ENCODE measurements around the gene LNX1.

- PRO-cap: no peak
- RAMPAGE, long total RNA, 4 experiments: no peak in any of the 4 experiments
These were observed 685.5 kb downstream of the KCTD8 start for GRCh38 chr4:43763150-43763554.

DNA sequence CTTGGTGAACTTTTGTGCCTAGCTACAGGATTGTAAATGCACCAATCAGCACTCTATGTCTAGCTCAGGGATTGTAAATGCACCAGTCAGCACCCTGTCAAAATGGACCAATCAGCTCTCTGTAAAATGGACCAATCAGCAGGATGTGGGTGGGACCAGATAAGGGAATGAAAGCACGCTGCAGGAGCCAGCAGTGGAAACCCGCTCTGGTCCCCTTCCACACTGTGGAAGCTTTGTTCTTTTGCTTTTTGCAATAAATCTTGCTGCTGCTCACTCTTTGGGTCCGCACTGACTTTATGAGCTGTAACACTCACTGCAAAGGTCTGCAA lies 601.9 kb downstream of the KCTD8 start:
- PRO-cap: no peak
- RAMPAGE, long total RNA, 4 experiments: no peak in any of the 4 experiments

DNA sequence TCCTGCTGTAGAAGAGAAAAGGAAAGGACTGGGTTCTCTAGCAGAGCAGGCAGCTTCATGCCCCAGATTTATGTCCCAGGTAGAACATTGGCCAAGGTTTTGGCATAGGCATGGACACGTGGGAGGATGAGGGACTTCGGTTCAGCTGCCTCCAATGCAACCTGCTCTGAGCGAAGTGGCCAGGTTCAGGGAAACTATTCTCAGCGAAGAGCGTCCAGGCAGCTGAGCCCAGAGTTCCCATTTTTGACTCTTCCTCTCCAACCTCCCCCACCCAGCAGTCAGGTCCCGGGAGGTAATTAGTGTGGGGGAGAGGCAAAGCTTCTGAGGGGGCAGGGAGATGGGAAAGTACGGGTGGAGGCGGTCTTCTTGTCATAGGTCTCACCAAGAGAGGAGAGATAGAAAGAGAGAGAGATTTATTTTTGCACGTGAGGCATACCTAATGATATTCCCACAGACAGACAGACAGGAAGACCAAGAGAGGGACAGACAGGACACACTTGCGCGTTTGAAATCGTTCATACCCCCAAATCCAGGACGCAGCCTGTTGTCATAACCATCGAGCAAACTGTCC lies 989 bp downstream of the GABRA4 start:
- PRO-cap: no peak
- RAMPAGE, long total RNA, 4 experiments: no peak in any of the 4 experiments

GRCh38 chr4:47830910-47831702 lies 6.8 kb downstream of the CORIN start:
- PRO-cap: no peak
- RAMPAGE, long total RNA, 4 experiments: no peak in any of the 4 experiments

DNA sequence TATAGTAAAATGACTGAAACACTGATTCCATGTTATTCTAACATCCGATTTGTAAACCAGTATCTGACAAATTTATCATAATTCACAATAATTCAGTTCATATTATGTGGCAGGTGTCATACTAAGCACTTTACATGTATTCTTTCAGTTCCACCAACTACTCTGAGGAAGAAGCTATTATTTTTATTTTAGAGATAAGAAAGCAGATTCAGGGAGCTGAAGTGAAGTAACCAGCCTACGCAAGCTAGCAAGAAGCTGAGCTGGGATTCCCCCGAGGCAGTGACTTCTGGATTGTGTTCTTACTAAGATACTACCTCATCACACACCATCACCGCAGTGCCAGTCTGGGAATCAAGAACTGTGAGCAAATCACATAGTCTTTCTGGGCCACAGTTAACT lies 1.2 kb upstream of the CORIN start:
- PRO-cap: no peak
- RAMPAGE, long total RNA, 4 experiments: no peak in any of the 4 experiments

DNA sequence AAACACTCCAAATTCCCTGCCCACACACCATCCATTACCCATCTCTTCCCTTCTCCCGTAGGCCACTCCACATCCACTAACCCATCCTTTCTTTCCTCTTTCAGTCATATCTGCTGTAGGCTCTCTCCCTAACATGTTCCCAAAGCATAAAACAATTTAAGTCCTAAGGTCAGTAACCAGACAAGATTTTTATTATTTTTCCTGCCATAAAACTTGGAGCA lies 5.5 kb downstream of the NIPAL1 start:
- PRO-cap: no peak
- RAMPAGE, long total RNA, 4 experiments: no peak in any of the 4 experiments

DNA sequence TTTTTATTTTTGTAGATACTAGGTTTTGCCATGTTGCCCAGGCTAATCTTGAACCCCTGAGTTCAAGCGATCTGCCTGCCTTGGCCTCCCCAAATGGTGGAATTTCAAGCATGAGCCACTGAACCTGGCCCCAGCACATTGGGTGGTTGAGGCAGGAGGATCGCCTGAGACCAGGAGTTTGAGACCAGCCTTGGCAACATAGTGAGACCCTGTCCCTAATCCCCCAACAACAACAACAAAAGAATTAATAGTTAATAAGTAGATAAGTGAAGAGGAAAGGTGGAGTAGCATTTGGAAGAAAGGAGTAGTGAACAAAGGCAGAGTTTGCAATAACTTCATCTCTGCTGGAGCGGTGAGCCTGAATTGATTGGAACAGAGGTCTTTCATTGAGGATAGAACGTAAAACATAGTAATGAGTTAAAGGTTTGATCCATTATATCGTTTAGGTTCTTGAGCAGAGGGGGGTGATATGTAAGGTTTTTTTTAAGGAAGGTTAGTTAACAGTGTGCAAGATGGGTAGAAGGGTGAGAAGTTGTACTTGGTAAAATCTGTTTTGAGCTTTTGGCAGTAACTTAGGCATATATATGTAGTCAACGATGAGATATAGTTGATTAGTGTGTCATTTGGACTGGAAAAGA lies 4.8 kb downstream of the OCIAD1 start:
- PRO-cap: no peak
- RAMPAGE, long total RNA, 4 experiments: no peak in any of the 4 experiments

GRCh38 chr4:51853146-51853791 lies 10.3 kb downstream of the DCUN1D4 start:
- PRO-cap: no peak
- RAMPAGE, long total RNA, 4 experiments: no peak in any of the 4 experiments

DNA sequence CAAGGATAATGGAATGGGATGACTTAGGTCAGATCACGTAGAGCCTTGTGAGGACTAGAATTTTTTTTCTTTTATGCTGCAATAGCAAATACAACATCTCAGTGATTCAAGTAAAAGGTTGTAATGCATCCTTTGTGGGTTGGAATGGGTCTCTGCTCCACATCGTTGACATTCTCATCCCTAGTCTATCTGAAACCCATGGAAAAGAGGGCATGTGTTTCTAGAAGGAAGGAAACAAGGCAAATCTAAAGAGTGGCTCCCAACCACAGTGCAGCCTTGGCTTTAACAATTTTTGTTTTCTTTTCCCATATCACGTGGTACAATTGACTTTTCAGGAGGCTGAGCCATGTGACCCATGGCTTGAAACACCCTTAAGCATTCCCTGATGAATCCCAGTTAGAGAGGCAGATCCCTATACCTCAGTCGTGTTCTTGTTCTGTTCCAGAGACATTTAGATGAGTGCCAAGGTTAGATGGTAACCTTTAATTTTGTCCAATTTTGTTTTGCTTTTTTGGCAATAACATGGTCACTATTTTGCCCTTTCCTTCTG lies 12.8 kb downstream of the DCUN1D4 start:
- PRO-cap: no peak
- RAMPAGE, long total RNA, 4 experiments: no peak in any of the 4 experiments

DNA sequence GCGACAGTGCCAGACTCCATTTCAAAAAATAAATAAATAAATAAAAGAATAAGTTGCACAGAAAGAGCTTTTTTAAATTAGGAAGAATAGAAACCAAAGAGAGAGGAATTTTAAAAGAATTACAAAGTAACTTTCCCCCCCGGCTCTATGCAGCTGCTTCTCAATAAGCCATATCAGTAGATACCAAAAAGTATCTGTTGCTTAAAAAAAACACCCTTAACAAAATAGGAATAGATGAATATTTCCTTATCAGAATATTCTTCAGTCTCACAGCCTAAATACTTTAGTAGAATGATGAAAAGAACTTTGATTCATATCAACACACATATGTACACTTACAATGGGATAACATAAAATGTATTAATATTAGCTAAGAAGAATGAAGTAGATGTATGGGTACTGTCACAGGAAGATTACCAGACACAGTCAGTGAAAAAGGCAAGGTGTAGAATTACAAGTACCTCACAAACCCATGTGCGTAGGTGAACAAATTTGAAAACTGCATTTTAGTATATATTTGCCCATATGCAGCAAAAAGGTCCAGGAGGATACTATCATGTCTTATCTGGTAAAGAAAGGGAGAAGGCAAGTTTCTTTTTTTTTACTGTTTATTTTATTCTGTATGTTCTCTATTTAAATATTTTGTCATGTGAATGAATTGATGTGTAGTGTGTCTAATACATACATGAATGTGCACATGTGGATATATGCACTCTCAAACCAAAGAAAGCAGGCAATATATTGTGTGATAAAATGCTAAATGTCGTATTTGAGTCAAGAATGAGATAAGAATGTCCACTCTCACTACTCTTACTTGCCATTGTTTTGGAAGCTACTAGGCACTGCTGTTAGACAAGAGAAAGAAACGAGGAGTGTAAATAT lies 40.0 kb downstream of the DCUN1D4 start:
- PRO-cap: no peak
- RAMPAGE, long total RNA, 4 experiments: no peak in any of the 4 experiments

DNA sequence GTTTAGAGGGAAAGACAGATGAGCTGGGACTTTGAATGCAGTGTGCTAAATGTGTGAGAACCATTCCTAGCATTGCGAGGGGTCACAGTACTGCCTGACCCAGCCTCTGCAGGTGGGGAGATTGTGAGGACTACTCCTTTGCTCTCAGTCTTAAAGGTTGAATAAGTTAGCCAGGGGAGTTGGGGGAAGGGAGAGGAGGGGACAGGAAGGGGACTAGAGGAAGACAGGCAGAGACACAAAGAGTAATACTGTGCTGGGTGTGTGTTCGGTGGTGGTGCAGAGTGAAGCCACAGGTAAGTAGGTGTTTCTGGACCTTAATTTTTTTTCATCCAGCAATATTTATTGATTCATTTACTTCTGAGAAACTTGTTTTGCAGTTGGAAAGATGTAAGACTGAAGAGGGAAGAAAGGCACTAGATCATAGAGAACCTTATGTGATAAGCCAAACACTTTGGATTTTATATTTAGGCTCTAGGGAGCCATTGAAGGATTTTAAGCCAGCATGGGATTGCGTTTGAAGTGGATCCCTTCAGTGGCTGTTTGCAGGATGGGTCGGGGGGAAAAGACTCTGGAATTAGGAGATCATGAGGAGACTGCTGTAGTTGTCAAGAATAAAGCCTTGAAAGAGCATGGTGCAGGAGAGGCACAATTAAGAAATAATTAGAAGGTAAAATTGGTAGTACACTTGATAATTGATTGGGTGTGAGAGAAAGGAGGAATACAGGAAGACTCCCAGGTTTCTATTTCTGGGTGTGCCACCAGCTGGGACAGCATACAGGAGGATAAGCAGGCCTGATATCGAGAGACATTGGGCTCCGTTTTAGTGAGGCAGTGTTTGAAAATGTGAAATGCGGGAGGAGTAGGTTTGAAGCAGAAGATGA lies 42.0 kb downstream of the DCUN1D4 start:
- PRO-cap: no peak
- RAMPAGE, long total RNA, 4 experiments: no peak in any of the 4 experiments

- PRO-cap: no peak
- RAMPAGE, long total RNA, 4 experiments: no peak in any of the 4 experiments
These were observed 52.9 kb downstream of the DCUN1D4 start for GRCh38 chr4:51895910-51896118.

DNA sequence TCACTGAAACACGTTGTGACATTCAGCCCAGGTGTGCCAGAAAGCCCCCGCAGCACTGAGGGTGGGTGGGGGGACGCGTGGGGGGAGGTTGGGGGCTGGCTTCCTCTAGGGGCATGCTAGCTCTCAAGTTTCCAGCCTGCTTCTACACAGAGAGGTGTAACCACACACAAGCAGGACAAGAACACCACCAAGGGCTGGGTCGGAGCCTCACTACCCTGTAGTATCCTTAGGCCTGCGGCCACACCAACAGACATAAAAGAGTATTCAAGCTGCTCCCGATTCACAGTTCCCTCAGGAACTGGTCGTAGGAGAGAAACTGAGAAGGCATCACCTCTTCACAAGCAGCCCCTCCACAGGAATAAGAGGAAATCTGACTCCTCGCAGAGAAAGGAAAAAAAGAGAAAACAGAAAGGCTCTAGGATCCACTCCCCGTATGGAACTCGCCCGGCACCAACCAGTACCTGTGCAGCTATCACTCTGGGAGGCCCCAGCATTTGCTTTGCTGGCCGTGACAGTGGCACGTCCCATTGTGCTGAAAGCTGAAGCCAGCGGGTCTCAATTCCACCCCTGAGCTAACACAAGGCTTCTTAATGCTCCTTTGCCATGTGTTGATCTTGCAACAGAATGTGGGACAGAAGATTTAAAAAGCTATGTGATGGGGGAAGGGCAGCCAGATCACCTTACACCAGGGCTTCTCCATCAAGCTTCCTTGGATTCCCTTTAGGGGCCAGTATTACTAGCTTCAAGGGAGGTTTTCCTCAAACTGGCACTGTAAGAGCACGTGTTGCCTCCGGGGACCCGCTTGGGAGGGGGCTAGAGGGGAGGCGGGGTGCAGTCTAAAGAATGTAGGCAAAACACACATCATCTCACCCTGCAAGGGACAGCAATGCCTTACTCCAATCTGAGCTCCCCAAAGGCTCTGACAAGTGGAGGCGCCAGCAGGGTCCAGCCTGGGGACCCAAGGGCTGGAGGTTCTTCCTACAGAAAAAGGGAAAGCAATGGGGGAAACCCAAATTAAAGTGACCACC lies 1.5 kb downstream of the USP46 start:
- PRO-cap: unidirectional peak, plus-strand start at position 669 of the sequence
- RAMPAGE, long total RNA, 4 experiments: no peak in any of the 4 experiments

GRCh38 chr4:52954440-52955357 lies 92.6 kb downstream of the RASL11B start:
- PRO-cap: no peak
- RAMPAGE, long total RNA, 4 experiments: no peak in any of the 4 experiments

- PRO-cap: no peak
- RAMPAGE, long total RNA, 4 experiments: no peak in any of the 4 experiments
These were observed 95.2 kb downstream of the RASL11B start for GRCh38 chr4:52957121-52957814.

- PRO-cap: no peak
- RAMPAGE, long total RNA, 4 experiments: no peak in any of the 4 experiments
These were observed 12.3 kb downstream of the FIP1L1 start for GRCh38 chr4:53389752-53390122.

- PRO-cap: no peak
- RAMPAGE, long total RNA, 4 experiments: no peak in any of the 4 experiments
These were observed 77.6 kb downstream of the LNX1 start for GRCh38 chr4:53513591-53514120.

GRCh38 chr4:53564330-53564764 lies 26.9 kb downstream of the LNX1 start:
- PRO-cap: no peak
- RAMPAGE, long total RNA, 4 experiments: no peak in any of the 4 experiments

- PRO-cap: bidirectional peak, plus-strand start at chr4:53591699, minus-strand start at chr4:53591484
- RAMPAGE, long total RNA, 4 experiments: start-site peak on the minus strand in 3 of 4 experiments, at chr4:53591440-53591496 at its widest, 112 to 271 reads per replicate
These were observed at the start of gene LNX1 for GRCh38 chr4:53591271-53591998. Gene LNX1, minus strand, starts transcription at chr4:53591486.

DNA sequence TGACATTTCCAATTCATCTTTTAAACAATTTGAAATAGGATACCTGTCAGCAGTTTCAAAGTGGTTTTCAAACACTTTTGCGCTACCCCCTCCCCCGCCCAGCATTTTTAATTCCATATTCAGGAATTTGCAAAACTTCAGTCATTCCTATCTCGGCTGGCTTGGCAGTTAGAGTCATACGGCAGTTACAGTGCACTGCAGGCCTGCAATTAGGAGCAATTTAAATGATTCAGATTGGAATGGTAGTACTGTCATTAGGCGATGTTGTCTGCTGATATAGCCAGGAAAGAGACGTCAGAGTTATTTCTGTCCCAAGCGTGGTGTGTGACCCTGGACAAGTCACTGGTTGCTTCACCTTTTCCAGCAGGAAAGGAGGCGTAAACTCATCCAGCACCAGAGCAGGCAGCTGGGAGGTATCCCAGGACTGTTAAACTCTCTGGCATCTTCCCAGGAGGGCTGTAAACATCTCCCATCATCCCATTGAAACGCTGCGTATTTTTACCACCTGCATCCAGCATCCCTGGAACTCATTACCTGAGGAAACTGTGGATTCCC lies 790 bp upstream of the LNX1 start:
- PRO-cap: no peak
- RAMPAGE, long total RNA, 4 experiments: no peak in any of the 4 experiments